Karpas-422 (cell line): ENCODE measurements around a stretch of chr6.

- PRO-cap, result no peak
- RAMPAGE, long total RNA, result no peak
These were observed 42.6 kb downstream of the SMLR1 start for GRCh38 chr6:130869805-130870248.

- PRO-cap, result no peak
- RAMPAGE, long total RNA, result no peak
These were observed 55.2 kb downstream of the SMLR1 start for GRCh38 chr6:130882320-130882863.

- PRO-cap, result no peak
- RAMPAGE, long total RNA, result no peak
These were observed 64.5 kb downstream of the AKAP7 start for GRCh38 chr6:131199598-131200239.

GRCh38 chr6:131443688-131444143, 129.3 kb upstream of the ARG1 start:
- PRO-cap, result no peak
- RAMPAGE, long total RNA, result no peak

DNA sequence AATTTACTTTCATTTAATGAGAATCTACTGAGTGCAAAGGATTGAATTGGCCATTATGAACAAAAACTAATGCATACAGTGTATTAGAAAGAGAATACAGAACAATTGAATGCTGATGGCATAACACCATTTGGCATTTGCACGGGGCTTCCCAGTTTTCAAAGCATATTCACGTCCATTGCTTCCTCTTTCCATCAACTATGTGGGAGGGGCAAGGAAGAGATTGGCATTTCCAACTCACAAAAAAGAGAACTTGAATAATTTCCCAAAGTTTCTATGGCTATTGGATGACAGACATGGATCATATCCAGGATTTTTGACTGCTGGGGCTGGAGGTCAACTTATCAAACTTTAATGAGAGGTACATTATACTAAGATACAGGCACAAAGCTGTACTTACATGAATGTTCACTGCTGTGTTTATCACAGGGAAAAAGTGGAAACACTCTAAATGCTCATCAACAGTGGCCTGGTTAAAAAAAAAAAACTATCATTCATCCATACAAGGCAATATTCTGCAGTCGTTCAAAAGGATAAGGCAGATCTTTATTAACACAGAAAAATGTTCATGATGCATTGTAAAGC, 23.1 kb upstream of the ARG1 start:
- PRO-cap, result no peak
- RAMPAGE, long total RNA, result no peak

- PRO-cap, result no peak
- RAMPAGE, long total RNA, result no peak
These were observed 10.7 kb upstream of the ARG1 start for GRCh38 chr6:131562205-131562863.

GRCh38 chr6:131576303-131576655, 3.3 kb downstream of the ARG1 start:
- PRO-cap, result no peak
- RAMPAGE, long total RNA, result no peak

DNA sequence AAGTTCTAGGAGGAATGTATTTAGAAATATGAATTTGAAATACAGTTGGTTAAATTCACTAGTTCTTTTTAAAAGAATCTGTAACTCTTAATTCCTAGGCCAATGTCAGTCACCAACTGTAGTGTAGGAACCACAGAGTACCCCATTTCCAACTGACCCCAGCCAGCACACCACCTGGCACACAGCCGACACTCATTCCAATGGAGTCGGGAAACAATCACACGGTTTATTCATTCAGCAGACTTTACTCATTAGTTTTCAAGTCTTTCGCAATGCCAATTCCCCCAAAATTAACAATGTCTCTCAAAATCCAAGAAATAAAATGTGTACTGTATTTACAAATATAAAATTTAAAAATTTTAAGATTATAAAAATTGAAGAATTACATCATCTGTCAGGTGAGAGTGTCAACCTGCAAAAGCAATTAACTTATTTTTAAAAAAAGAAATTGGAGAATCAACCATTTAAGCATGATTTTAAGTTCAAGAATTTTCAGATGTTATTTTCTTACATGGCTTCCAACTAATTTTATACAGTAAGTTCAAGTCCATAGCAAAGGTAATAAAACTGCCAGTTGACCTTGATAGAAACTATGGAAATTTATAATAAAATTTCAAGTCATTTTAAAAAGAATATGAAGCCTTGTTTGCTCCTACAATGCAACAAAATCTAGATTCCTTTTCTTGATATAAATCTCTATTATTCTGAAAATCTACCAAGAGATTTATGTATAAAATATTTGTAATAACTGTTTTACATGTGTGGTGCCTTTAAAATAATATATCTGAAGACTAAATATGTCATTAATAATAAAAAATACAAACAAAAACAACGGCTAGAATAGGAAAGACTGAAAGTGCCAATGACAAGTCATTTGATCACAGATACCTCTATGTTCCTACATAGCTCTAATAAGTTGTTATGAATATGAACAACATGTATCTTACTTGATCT, 13.8 kb downstream of the ARG1 start:
- PRO-cap, result no peak
- RAMPAGE, long total RNA, result no peak

- PRO-cap, result no peak
- RAMPAGE, long total RNA, result no peak
These were observed 19.0 kb downstream of the MED23 start for GRCh38 chr6:131608902-131609609.

- PRO-cap, result no peak
- RAMPAGE, long total RNA, result no peak
These were observed 1.7 kb upstream of the ENPP3 start for GRCh38 chr6:131635333-131635804.

GRCh38 chr6:131948084-131948494, 3.1 kb downstream of the CCN2 start:
- PRO-cap, result no peak
- RAMPAGE, long total RNA, result no peak

DNA sequence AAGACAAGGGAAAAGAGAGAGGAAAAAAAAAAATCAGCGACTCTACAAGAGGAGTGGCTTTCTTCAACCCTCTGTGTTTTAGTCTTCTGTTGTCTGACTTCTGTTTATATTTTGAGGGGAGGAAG, 1.7 kb downstream of the CCN2 start:
- PRO-cap, result no peak
- RAMPAGE, long total RNA, result no peak

GRCh38 chr6:132145469-132145723, 194.2 kb upstream of the CCN2 start:
- PRO-cap, result no peak
- RAMPAGE, long total RNA, result no peak

DNA sequence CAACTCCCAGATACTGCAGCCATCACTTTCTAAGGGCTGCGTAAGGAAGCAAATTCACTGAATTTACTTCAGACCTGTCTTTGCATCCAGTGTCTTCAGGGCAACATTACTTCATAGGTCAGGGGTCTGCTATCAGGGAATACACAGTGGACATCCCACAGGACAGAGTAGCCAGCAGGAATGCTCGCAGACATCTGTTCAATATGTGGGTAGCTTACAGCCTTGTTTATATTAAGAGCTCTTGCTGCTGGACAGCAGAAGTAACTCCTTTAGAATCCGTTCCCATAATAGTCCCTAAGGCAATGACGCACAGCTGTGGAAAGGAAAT, 198.8 kb downstream of the MOXD1 start:
- PRO-cap, result no peak
- RAMPAGE, long total RNA, result no peak

DNA sequence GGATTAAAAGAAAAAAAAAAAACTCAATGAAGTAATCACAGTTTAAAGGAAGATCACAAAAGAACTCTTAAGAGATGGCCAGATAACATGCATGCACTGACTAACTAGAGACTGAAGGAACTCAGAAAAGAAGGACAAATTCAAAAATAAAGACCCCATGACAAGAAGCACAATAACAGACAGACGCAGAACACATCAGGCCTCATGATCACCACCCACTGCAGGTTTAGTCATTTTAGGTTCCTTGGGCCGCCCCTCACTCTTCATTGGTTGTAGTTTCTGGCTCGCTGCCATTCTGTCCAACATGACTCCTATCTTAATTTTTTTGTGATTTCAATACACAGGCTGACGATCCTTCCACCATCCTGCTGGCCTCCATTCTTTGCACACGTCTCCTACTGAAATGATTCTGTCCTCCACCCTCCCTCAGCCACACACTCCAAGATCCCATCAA, 21.6 kb downstream of the STX7 start:
- PRO-cap, result no peak
- RAMPAGE, long total RNA, result no peak

DNA sequence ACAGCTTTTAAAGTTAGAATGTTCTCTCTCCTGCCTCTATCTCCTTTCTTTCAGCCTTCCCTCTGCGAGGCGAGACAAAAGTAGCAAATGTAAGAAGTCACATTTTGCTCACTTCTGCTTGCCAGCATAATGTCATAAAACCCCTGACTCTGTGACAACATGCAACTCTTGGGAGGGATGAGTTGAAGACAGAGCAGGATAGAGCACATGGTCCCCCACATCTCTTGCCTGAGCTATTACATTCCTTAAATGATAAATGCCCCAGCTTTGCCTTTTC, 5.1 kb downstream of the SLC18B1 start:
- PRO-cap, result no peak
- RAMPAGE, long total RNA, result no peak

DNA sequence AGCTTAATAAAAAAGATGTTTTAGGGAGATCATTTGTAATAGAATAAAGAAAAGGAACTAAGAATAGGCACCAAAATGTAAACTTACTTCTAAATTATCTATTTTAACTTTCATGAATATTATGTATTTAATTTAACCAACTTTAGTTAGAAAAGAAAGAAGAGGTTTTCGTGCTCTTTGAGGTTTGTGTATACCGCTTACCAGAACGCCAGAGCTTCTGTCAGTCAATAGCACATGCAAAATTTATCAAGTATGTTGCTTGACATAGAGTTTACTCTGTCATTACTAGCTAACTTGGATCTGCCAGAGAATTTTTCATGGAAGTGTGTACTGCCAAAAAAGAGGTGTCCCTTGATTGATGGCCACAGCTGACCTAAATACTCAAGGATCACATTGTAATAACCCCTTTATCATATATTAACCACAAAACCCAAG, 194.2 kb upstream of the EYA4 start:
- PRO-cap, result no peak
- RAMPAGE, long total RNA, result no peak

DNA sequence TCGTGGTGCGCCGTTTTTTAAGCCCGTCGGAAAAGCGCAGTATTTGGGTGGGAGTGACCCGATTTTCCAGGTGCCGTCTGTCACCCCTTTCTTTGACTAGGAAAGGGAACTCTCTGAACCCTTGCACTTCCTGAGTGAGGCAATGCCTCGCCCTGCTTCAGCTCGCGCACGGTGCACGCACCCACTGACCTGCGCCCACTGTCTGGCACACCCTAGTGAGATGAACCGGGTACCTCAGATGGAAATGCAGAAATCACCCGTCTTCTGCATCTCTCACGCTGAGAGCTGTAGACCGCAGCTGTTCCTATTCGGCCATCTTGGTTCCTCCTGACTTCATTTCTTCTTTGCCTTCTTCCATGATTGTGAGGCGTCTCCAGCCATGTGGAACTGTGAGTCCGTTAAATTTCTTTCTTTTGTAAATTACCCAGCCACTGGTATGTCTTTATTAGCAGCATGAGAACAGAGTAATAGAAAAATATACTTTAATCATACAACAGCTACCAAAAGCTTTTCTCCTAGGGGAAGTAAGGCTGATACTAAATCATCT, 93.3 kb upstream of the EYA4 start:
- PRO-cap, result no peak
- RAMPAGE, long total RNA, result no peak

- PRO-cap, result no peak
- RAMPAGE, long total RNA, result no peak
These were observed 6.0 kb downstream of the TCF21 start for GRCh38 chr6:133894866-133895383.

DNA sequence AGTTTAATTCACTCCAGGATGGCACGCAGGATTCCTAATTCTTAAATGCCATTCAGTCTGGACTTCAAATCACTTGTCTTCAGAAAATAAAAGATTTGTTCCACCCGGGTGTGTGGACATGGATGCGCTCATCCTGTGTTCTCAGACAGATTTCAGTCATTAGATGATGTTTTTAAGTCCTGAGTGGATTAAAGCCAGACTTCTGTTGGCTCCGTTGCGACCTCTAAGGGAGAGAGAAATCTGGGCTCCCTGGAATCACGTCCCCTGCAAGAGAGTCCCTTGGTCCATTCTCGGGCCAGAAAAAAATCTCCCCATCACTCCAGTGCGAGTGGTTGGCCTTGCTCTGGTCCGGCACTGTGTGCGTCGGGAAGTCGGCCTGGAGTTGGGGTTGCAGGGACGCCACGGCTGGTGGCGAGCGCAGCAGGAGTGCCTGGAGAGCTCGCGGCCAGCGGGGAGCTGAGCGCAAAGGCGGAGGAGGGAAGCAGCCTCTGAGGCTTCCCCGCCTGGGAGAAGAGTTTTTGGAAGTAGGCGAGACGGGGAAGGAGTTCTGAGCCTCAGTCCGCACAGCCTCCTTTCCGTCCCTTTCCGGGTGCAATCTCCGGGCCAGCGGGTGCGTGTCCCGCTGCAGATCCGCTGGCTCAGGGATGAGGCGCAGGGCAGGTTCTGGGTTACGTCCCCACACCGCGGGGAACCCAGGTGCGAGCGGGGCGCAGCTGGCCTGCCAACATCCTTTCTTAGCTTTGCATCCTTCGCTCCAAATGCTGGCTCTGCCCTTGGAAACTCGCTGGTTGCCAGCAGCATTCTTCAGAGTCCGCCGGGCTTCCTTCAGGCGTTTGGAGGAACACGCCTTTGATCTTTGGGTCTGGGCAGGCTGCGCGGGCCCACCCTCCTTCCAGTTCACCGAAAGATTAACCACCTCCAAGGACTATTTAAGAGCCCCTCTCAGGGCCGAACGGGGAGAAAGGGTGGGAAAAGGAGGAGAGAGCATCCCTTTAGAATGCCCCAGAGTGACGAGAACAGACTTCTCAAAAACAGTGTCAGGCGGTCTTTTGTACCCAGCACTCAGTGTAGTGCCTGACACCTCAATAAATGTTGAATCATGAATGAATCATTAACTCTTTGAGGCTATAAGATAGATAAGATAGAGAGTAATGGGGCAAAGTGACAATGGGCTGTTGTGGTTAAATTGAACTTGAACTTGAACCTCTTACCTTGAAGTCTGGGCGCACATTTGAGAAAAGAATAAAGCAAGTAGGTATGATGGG, 7.0 kb downstream of the TCF21 start:
- PRO-cap, result no peak
- RAMPAGE, long total RNA, result no peak